Bronchus fibroblast of lung (primary cell): ENCODE data around the genes PPEF2, SCARB2 and FAM47E.

GRCh38 chr4:75725540-75726142, 1.3 kb downstream of the USO1 start:
- RAMPAGE, long total RNA = no peak

DNA sequence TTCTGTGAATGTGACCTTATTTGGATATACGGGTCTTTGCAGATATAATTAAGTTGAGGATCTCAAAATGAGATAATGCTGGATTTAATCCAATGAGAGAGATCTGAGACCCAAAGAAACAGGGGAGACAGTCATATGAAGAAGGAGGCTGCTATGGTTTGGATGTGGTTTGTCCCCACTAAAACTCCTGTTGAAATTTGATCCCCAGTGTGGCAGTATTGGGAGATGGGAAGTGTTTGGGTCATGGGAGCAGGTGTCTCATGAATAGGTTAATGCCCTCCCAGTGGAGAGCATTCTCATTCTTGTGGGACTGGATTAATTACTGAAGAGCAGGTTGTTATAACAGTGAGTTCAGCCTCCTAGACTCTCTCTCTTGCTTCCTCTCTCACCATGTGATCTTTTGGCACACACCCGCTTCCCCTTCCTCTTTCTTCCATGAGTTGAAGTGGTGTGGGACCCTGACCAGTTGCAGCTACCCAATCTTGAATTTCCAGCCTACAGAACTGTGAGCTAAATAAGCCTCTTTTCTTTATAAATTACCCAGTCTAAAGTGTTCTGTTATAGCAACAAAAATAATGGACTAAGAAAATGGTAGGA, 70.3 kb downstream of the PPEF2 start:
- RAMPAGE, long total RNA = no peak

DNA sequence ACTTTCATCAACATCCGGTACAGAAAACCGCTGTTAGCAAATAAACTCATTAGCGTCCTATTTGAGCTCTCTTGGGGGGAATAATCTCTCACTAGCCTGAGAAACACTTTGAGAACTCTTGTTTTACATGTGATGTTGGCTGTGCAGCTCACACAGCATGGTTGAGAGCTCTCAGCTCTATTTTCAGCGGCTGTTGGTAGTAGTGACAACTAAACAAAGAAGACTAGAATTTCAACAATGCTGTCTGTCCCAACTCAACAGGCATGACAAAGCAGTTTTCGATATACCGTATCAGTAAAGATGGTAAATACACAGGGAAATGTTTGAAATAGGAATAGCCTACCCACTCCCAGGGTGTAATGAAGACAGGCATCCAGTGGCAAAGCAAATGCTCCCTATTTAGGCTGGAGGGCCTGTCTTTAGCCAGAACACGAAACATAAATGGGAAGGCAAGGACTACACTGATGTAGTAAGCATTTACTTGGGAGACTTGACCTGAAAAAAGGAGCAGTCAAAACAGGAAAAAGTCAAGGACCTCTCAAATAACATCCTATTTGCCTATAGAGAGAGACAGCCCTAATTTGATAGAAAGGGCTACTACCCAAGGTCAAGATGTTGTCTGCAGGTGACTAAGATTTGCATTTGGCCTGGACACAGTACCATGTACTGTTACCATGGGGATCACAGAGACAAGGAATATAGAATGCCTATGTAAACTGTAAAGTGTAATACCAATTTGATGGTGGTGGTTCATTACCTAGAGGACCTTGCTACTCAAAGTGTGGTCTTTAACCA, 60.4 kb downstream of the PPEF2 start:
- RAMPAGE, long total RNA = no peak

DNA sequence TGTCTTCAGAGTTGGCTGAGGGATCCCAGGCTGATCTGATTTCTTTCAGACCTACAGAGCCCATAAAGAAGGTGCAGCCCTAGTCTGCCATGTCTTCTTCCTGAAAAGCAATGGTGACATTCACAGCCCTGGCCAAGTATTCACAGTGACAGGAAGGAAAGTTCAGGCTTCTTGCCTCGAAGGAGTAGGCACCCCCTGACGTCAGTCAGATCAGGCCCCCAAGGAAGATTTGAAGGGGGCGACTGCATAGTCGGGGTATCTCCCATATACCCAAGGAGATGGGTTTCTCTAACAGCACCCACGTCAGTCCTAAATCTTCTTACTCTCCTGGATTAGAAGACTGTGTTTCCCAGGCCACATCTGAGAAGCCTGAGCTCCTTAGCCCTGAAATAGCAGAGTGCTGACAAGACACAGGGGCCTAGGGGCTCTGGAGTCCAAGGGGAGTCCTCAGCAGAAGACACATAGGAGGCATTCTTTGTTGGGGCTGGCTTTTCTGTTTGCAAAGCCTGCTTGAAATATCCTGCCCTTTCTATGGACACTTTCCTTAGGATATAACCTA, at the start of gene PPEF2:
Gene PPEF2 (minus strand): TSS at position 144 of the 559 bp plus-strand sequence.
- RAMPAGE, long total RNA = no peak

DNA sequence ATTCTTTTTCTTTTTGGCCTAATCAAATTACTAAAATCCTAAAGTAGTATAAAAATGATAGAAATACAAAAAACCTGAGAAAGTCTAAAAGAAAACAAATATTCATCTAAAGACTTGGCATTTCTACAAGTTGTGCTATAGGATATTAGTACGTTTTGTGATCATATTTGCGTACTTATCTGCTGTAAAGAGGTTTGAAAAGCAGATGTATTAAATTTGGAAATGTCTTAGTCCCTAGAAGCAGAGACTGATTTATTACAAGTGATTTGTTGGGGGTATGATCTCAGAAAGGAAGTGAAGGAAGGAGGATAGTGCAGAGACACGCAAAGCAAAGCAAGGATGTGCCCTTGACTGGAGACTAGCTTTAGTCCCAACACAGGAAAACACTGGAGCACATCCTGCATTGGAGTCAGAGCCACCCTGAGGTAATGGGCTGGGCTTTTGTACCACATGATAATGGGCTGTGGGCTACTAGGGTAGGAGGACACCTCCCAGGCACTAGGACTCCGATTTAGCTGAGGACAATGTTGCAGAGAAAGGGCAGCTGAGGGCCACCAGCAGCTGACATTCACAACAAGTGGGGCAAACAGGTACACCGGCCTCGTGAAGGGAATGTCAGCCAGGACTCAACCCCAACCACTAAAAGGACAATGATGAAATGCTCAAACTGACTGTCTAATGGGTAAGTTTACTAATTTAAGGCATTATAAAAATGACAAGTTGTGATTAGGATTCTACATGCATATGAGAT, 10.3 kb downstream of the SDAD1 start:
- RAMPAGE, long total RNA = no peak

GRCh38 chr4:76072641-76073206, 1.8 kb upstream of the ART3 start:
- RAMPAGE, long total RNA = no peak

- RAMPAGE, long total RNA = no peak
These were observed 15.0 kb downstream of the SCARB2 start for GRCh38 chr4:76198460-76199169.

DNA sequence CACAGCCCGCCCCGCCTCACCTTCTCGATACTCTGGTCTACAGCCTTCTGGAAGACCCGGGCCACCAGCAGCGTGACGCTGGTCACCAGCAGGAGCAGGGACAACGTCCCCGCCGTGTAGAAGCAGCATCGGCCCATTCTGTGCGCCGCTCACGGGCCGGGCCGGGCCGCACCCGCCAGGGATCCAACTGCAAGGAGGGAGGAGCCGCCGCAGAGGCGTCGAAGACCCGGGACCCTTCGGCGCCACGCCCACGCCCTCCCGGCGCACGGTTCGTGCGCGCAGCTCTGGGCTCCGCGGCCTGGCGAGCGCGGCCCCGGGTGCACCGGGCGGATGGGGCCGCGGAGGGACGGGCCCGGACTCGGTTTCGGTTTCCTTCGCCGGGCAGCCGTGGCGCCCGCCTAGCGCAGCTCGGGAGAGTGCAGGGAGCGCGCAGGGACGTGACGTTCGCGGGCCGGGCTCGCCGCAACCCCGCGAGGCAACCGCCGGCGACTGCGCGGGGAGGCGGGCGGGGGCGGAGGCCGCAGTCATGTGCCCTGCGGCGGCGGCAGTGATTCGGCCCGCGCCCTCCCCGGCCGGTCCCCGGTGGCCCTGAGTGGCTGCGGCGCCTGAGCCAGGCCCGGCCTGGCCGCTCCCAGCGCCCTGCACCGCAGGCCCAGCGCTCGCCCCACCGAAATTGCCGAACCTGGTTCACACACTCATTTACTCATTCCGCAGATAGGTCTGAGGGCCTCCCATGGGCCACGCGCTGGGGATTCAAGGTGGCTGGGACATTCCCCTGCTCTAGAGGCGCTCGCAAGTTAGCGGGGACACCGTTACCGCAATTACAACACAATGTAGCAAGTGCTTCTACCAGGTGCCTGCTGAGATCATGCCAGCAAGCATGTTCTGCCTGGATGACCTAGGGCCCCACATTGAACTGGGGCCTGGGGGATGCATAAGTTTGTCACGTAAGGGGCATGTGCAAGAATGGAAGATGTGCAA, at the start of gene SCARB2:
Gene SCARB2 (minus strand): TSS at position 418 of the 981 bp plus-strand sequence.
- RAMPAGE, long total RNA = no peak

DNA sequence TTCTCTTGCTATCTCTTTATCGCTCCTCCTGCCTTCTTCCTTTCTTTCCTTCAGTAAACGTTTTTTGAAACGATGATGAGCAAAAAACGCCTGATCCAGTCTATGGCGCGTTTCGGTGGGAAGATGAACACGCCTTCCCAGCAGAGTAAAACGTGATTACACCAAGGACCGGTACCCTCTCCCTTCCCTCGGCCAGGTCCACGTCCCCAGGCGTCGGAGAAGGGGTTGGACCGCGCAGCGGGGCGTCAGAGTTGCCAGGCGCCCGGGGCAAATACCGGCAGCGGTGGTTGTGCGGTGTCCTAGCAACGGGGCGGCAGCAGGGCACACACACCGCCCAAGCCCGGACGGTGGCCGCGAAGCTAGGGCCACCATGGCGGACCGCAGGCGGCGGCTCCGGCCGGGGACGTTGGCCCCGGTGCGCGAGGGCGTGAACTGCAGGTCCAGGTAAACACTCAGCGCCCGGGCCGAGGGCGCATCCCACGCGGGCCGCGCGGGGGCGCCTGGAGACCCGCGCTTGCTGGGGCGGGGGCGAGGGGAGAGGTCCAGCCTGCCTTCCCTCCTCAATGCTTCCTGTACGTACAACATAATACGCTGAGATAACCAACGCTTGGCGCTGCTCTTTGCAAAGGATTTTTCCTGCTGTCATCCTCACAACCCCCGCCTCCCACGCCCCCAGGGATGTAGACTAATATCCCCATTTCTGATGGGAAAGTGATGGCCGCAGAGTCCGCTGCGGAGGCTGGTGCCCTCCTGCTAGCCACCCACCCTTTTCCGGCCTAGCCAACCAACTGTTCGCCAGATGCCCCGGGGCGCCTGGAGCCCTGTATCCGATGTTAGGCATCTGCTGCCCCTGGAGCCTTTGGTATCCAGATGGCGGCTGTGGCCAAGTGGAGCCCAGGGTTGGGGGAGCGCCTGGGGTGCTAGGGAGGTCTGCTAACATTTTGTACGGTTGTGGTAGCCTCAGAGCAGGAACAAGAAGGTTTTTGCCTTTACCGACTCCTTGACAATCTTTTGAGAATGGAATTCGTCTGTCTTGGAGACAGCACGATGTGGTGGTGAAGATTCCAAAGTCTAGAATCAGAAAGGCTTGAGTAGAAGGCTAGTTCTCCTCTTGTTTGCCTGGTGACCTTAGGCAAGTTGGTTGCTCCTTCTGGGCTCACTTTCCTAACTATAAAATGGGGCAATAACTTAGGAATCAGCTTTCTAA, at the start of gene FAM47E:
Gene FAM47E (plus strand): TSS at position 345 of the 1,207 bp plus-strand sequence.
- RAMPAGE, long total RNA = no peak

DNA sequence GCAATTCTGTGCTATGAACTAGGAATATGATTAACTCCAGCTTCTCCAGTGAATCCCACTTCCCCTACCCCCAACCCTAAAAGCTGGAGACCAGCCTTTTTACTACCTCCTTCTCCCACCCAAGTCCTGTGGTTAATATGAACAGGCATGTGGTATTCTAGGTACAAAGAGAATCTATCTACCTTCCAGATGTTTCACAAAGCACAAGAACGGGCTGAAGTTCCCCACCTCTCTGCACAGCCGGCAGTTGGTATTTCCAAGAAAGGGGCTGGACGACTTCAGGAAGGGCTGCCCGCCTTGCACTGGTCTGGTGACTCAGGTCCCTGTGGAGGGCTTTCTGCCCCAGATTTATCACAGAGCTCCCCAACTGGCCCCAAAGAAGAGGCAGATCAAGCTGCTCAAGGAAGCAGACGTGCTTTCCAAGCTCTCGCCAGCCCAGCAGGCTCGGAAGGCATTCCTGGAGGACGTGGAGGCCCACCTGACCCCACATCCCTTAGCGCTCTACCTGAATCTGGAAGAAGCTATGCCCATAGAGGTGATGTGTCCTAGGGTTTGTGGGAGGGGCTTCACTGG, 4.6 kb downstream of the FAM47E start:
- RAMPAGE, long total RNA = no peak

- RAMPAGE, long total RNA = no peak
These were observed 1.4 kb upstream of the STBD1 start for GRCh38 chr4:76305093-76305608.

DNA sequence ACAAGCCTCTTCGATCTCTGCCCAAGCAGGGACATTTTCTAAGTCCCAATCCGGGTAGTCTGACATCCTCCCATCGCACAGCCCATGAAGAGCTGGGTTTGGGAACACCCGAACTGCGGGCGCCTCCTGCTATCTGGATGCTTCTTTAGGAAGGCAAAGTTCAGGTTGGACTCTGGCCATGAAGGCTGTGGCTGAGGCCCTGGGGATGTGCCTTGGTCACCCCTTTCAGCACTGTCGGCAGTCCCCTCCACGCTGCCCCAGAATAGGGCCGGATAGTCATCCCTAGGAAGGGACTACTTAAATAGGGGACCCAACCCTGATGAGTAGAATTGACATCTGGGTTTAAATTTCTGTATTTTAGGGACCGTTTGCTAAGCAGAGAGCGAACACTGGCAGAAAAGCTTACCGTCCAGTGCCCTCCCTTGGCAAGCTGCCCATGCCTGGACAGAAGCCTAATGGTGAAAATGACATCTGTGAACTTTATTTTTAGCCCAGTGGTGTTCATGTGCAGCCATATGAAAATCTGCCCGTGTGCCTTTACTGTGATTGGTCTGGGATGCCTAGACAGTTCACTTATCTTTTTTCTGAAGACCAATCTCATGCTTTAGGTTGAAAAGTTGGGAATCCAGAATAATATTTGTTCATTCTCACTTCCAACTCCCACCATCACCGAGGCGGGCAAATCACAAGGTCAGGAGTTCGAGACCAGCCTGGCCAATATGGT, 995 bp downstream of the STBD1 start:
- RAMPAGE, long total RNA = no peak

- RAMPAGE, long total RNA = no peak
These were observed 5.4 kb downstream of the STBD1 start for GRCh38 chr4:76311759-76312427.

GRCh38 chr4:76536062-76536609, 101.1 kb downstream of the SHROOM3 start:
- RAMPAGE, long total RNA = no peak

GRCh38 chr4:76688704-76689890, 208.8 kb downstream of the SOWAHB start:
- RAMPAGE, long total RNA = no peak

GRCh38 chr4:76692515-76692822, 205.5 kb downstream of the SOWAHB start:
- RAMPAGE, long total RNA = no peak

DNA sequence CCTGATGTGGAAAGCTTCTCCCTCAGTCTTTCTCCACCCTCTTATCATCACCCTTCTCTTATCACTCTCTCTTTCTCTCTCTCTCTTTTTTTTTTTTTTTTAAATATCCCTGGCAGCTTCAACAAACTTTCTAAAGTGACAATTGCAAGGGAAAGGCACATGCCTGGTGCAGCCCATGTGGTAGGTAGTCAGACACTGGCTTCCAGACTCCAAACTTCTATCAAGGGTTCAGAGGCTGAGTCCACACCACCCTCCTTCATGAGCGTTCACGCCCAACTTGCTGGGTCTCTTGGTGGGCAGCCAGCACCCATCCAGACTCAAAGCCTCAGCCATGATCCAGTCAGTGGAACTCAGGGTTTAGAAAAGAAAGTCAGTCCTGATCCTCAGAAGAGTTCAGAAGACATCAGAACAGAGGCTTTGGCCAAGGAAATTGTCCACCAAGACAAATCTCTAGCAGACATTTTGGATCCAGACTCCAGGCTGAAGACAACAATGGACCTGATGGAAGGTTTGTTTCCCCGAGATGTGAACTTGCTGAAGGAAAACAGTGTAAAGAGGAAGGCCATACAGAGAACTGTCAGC, 141.5 kb downstream of the SOWAHB start:
- RAMPAGE, long total RNA = no peak

DNA sequence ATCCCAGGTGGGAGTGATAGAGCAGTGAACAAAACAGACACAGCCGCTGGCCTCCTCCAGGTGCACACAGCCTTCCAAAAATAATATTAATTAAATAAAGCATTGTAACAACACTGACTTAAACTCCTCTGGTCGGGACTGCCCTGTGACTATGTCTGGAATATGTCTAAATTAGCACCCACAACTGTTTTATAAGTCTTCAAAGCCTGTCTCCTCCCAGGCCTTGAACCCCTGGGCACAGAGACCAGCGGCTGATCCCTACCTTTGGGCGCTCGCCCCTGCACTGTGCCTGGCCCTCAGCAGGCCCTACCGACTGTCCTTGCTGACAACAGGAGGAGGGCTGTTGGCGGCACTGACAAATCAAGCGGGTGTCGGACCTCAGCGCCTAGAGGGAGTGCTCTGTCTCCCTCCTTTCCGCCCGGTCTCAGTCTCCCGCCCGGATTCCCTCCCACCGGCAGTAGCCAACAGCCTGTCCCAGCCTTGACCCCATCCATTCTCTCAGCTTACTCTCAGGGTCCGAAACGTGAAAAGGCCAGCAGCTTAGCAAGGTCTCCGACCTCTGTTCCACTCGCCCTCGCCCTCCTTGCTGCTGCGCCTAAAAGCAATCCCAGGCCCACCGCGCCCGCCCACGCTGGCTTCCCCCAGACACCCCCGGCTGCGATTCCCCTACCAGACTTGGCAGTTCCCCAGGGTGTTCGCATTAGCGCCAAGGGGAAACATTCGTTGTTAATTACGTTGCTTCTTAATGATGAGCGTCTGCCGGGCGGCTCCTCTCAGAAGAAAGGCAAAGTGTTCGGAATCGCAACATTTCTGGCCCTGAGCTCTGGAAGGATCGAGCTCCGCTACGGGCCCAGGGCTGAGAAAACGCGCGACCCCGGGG, 96.3 kb downstream of the SOWAHB start:
- RAMPAGE, long total RNA = no peak

GRCh38 chr4:76812124-76812568, 85.8 kb downstream of the SOWAHB start:
- RAMPAGE, long total RNA = no peak

GRCh38 chr4:76886791-76887235, 11.1 kb downstream of the SOWAHB start:
- RAMPAGE, long total RNA = no peak